Neutrophil (primary cell): ENCODE measurements around the gene TAS2R13.

GRCh38 chr12:9970876-9971289, 326 bp upstream of the CLEC12A start:
- PRO-cap, result no peak

GRCh38 chr12:10100765-10101252, 2.0 kb upstream of the CLEC1A start:
- PRO-cap, result no peak

DNA sequence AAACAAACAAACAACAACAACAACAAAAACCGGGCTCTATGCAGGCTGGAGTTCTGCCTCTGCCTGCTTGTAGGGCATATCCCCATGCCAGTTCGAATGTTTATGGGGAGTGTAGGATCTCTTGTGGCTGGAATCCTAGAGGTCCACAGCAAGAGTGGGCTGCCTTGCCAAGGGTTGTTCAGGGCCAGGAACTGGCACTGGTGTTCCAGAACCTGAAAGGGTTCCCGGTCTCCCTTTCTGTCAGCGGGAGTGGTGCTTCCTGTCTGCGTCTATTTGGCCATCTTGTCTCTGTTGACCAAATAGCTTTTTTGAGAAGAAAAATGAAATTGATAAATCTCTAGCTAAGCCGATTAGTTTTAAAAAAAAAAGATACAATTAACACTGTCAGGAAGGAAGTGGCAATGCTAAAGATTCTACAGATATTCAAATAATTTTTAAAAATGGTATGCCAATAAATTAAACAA, 17.8 kb downstream of the OLR1 start:
- PRO-cap, result no peak

GRCh38 chr12:10311118-10311669, 3.5 kb downstream of the KLRD1 start:
- PRO-cap, result no peak

DNA sequence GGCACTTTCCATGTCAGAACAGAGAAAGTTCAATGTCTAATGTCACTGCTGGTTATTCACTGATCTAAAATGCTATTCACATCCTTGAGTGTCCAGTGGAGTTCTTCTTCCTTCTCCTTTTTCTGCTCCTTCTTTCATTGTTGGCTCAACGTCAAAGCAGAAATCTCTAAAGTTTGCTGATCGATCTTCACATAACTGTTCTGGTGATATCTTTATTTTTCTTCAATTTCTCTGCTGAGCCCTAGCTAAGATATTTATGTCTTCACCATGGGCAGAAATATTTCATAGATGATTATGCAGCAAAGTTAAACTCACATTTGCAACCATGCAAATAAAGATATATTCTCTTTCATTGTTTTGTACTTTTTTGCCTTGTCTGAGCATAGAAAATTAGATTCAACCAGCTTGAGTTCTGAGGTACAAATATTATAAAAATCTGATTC, at the start of gene TAS2R13:
Gene TAS2R13, minus strand, starts transcription at position 276 of the 443 bp plus-strand sequence.
- PRO-cap, result no peak

GRCh38 chr12:11297484-11297952, 12.7 kb downstream of the PRB4 start:
- PRO-cap, result no peak

DNA sequence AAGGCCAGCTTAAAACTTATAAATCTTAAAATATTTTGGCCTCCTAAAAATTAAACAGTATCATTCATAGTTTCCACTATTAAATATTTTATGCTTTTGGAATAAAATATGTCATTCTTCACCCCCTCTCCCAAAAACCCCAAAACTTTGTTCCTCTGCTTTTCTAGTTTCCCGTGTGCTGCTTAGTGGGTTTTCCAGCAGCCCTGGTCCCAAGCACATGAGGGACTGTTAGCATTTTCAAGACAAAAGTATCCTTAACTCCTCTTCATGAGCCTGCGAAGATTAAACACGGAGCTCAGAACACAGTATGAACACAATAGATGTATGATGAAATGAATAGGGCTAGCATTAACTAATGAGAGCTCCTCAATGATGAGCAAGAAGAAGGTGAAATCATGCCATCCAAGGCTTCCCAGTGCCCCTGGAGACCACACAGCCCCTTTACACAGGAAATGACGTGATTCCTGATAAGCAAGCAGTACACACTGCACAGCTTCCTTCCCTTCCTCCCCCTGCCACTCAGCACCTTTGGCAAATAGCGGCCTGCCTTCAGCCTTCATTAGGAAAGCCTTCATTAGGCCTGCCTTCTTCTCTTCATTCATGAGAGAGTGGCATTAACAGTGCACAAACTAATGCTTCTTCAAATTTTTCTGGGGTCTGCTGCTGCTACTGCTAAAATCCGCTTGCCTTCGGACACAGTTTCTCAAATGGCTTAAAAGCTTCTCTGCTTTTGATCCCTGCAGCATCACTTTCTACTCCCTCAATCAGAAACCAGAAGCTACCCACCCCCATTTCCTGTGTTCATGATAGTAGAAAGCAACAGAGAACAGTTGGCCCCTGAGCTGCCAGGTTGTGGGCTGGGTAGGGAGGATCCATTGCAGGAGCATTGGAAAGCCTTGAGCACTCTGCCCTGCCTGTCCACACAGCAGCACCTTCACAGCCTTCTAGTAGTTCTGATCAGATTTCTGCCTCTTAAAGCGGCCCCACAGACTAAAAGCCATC, 104.0 kb upstream of the ETV6 start:
- PRO-cap, result no peak

DNA sequence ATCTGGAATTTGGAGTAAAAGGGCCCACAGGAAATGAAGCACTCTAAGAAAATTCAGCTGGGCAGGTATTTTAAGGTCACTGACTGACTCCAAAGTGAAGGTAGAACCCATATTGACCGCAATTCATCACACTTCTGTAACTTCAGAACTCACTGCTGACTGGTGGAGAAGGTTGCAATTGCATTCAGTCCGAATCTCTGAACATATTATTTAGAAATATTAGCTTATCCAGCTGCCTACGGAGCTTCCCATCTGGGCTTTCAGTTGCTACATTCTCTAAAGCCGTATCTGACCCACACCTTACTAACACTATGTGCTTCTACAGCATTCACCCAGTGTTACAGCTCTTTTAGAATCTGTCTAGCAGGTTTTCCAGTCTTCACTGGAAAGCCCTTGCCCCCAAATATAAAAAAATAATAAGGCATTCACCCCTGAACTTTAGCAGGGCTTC, 103.3 kb upstream of the ETV6 start:
- PRO-cap, result no peak

DNA sequence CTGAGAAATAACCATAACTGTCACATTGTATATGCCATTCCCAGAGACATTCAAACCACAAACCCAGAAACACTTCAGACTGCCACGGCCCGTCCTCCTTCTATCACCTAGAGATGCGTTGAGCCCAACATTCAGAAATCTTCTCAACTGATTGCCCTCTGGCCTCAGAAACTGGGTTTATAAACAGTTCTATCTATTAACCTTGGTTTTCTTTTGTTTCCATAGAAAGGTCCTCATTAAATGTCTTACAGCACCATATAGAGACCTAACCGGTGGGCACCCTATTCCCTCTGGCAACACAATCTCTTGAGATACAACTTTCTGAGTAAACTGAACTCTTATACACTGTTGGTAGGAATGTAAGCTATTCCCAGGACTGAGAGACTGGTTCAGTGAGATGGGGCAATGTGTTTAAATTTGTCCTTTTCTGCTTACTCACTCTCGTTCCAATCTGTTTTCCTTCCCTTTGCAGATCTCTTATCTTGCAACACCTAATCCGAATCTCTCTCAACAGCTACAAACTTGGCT, 26.2 kb upstream of the ETV6 start:
- PRO-cap, result no peak

GRCh38 chr12:11657176-11658041, 7.9 kb downstream of the ETV6 start:
- PRO-cap, result no peak

DNA sequence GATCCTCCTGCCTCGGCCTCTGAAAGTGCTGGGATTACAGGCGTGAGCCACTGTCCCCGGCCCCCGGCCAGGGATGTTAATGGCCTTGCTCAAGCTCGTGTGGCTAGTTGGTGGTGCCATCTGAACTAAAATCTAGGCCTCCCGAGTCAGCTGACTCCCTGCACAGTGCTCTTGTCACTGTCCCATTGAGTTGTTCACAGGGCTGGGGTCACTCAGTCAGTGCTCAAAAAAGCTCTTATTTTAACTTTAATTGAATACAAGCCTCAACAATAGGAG, 8.9 kb downstream of the ETV6 start:
- PRO-cap, result no peak

DNA sequence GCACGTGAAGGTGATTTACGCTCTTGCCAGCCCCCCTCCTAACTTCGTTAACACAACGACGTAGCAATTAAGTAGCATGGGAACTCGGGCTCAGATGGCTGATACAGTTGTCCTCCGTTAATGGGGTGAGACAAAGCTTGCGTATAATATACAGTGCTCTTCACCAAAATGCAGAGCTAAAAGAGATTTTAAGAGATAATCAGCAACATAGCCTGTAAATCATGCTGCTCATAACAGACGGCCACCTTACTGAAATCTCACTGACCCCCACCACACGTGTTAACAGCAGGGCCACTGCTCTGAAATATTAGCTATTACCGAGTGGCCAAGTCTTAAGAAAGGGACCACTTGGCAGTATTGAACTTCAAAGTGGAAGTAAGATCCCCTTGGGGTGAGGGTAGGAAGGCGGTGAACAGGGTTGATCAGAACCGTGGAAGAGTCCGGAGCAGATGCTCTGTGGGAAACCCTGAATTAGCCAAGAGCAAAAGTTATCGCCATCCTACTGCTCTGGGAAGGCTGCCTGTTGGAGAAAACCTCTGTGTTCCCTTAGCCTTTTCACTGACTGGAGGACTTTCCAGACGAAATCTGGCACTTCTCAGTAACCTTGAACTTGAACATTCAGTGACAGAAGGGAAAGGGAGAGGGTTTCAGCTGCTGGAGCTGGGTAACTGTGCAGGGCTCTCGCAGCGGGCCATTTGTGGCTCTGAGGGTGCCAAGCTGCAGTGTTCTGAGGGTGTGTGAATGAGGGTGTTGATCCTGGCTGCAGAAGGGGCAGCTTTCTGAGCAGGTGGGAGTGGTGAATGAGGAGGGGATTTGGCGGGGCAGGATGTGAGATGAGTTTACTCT, 23.2 kb downstream of the ETV6 start:
- PRO-cap, result no peak

DNA sequence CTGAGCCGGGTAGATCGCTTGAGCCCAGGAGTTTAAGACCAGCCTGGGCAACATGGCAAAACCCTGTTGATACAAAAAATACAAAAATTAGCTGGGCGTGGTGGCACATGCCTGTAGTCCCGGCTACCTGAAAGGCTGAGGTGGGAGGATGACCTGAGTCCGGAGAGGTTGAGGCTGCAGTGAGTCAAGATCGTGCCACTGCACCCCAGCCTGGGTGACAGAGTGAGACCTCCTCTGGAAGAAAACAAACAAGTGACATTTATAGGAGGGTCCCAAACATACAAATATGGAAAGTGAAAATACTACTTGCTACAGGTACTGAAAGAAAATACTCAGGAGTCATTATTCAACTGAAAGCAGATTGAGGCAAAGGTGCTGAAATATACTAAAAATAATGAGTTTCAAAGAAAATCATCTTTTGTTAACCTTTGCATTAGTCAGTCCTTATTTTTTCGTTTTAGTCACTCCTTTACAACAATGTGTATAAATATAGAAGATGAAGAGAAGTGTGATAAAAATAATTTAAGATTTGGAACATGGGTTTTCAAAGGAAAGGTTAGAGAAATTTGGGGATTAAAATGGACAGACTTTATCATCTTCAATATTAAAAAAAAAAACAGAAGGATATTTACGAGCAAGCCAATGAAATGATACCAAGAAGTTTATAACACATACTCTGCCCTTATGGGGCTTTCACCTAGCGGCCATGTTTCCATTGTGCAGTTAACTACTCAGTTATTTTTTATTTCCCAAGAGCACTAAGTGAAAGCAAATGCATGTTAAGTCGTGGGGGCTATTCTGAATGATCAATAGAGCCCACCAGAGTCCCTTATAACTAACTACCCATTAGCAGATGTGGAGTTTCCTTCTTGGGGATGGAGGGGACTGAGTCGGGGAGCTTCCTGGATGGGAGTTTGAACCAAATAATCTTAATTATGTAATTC, 53.7 kb downstream of the ETV6 start:
- PRO-cap, result no peak

DNA sequence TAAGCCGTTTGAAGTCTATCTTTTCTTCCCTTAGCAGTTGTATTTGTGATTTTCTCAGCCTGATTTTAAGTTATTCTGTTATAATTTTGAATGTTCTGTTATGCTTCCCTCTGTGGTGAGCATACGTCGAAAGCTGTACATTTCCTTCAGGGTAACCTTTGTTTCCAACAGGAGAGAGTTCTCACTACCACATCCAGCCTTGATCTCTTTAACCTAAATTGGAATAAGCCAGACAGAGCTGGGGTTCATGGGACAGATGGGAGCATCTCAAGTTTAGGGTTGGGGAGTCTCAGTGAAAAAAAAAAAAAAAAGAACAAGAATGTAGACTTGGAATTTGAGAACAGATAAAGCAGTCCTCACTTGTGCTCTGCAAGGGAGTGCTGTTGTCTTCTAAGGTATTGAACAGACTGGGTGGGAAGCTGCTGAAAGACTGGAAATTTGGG, 58.5 kb downstream of the ETV6 start:
- PRO-cap, result no peak

GRCh38 chr12:11717146-11717952, 67.9 kb downstream of the ETV6 start:
- PRO-cap, result no peak

GRCh38 chr12:11739898-11740662, 90.6 kb downstream of the ETV6 start:
- PRO-cap, result no peak

DNA sequence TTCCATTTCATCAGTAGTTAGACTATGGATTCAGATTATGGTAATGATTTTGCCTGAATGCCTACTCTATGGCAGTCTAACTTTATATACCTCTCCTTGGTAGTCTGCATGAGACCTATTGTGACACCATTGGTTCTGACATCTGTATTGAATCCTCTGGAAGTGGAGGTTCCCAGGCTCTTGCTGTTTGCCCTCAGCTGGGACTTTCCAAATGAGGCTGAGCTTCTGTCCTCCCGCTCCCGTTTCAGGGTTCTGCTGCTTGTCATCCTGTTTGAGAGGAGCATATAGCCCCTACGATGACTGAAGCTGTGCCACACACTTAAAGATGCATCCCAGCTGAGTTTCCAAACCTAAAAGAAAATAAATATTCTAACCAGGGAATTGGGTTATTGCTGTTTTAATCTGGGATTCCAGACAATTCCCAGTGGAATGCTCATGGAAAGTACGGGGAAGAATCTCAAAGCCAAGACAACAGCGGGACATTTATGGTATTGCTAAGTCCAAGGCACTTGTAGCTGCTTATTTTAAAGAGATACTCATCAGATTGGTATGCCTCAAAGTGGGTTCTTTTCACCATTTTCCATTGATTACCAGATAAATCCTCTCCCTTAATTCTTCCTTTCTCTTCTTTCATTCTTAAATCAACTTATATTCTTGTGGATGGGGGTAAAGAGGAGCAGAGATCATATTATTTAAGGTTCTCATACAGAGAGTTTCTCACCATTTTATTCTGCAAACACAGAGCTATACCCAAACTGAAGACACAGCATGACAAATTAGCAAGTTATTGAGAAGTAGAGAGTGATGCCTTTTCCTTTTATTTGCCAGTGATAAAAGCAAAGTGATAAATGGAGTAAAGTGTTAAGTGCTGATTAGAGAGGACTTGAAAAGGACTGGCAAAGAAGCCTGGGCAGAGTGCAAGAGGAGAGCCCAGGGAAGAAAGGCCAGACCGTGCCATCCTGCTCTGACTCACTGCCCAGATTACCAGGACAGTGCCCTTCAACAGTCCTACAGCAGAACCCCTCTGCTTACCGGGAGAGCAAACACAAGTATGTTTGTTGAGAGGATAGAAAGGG, 106.2 kb downstream of the ETV6 start:
- PRO-cap, result no peak

- PRO-cap, result no peak
Observed at GRCh38 chr12:11838343-11838850, 188.9 kb downstream of the ETV6 start.

- PRO-cap, result no peak
Observed at GRCh38 chr12:11855654-11855950, 206.1 kb downstream of the ETV6 start.

GRCh38 chr12:11981010-11981975, 89.4 kb upstream of the BCL2L14 start:
- PRO-cap, result no peak